A549 (cell line): ENCODE measurements around the gene SPOP.

GRCh38 chr17:48949187-48949649 is 4.6 kb upstream of the SNF8 start:
- PRO-cap, result unidirectional peak, minus-strand start at chr17:48949522
CAGE:
- cytosol, long polyA plus RNA, result no peak
- long polyA plus RNA, result no peak
- nucleus, long polyA plus RNA, result no peak

GRCh38 chr17:49014278-49015037 is 17.3 kb downstream of the IGF2BP1 start:
- PRO-cap, result no peak
CAGE:
- cytosol, long polyA plus RNA, result no peak
- long polyA plus RNA, result no peak
- nucleus, long polyA plus RNA, result no peak

DNA sequence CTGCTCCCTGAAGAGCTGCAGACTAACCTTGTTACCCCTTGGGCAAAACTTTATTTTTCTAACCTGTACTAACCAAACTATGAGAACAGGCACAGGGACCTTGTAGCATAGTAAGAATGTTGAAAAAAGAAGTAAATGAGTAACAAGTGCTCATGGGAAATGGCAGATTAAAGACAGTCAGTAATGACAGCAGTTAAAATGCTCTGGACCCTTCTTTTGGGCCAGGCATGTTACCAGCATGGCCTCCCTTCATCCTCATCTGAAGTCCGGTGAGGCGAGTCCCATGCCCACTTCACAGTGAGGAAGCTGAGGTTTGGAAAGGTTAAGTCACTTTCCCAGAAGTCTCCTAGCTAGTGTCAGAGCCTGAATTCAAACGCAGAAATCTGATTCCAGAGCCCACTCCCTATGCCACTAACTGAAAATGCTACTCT is 1.9 kb downstream of the ABI3 start:
- PRO-cap, result no peak
CAGE:
- cytosol, long polyA plus RNA, result no peak
- long polyA plus RNA, result no peak
- nucleus, long polyA plus RNA, result no peak

DNA sequence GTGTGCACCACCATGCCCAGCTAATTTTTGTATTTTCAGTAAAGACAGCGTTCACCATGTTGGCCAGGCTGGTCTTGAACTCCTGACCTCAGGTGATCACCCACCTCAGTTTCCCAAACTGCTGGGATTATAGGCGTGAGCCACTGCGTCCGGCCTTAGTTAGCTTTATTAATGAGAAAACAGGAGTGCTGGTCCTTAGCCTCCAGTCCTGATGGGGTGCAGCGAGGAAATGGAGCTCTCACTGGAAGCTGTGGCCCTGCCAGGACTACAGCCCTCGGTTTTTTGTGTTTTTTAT is 28.8 kb upstream of the PHOSPHO1 start:
- PRO-cap, result no peak
CAGE:
- cytosol, long polyA plus RNA, result no peak
- long polyA plus RNA, result no peak
- nucleus, long polyA plus RNA, result no peak

DNA sequence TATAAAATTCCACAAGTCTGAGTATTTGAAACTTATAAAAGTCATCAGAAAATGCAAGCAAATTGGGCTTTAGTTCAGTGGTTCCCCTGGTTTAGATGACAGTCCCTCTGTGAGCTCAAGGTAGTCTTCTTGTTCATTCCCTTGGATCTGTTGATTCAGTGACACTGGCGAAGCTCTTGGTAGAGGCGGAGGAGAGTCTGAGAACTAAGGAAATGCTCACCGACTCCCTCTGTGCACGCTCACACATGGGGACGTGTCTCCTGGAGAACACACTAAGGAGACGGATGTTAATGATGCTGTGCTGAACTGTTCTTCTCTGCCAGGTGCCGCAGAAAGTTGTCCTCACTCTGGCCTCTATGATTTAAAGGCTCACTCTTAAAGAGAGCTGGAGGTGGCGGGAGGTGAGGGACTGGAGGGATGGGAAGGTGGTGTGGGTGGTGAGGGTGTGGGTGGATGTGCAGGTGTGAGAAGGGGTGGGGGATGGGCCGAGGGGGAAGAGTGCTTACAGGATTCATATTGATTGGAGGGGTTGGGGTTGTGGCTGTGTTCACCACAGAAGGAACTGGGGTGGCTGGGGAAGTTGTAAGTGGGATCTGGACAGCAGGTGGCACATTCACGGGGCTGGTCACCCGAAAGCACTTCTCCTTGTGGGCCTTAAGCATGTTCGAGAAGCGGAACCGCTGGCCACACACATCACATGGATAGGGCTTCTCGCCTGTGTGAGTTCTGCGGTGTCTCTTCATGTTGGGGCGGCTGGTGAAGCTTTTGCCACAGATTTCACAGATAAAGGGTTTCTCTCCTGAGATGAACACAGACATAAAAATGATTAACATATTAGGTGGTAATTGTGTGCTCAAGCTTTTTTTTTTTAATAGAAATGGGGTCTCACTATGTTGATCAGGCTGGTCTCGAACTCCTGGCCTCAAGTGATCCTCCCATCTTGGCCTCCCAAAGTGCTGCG is 63.6 kb downstream of the ZNF652 start:
- PRO-cap, result no peak
CAGE:
- cytosol, long polyA plus RNA, result no peak
- long polyA plus RNA, result no peak
- nucleus, long polyA plus RNA, result no peak

DNA sequence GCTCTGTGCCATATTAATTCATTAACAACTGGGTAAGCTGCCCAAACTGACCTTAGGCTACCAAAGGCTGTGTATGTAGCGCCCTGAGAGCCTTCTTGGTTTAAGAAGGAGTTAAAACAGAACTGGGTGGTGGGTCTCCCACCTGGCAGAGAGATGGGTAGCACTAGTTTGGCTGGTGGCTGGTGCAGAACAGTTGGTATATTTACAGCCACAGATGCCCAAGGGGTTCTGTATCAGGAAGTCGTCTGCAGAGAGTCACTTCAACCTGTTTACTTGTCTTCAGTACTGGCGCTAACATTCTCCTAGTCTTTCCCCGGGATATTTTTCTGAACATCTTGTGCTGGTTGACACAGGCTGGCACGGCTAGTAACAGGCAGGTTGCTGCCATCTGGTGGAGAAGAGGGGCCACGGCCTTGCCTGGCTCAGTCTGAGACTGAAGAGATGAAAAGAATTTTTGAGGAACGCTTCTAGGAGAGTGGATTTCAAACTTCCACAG is 19.8 kb downstream of the PHB1 start:
- PRO-cap, result no peak
CAGE:
- cytosol, long polyA plus RNA, result no peak
- long polyA plus RNA, result no peak
- nucleus, long polyA plus RNA, result no peak

DNA sequence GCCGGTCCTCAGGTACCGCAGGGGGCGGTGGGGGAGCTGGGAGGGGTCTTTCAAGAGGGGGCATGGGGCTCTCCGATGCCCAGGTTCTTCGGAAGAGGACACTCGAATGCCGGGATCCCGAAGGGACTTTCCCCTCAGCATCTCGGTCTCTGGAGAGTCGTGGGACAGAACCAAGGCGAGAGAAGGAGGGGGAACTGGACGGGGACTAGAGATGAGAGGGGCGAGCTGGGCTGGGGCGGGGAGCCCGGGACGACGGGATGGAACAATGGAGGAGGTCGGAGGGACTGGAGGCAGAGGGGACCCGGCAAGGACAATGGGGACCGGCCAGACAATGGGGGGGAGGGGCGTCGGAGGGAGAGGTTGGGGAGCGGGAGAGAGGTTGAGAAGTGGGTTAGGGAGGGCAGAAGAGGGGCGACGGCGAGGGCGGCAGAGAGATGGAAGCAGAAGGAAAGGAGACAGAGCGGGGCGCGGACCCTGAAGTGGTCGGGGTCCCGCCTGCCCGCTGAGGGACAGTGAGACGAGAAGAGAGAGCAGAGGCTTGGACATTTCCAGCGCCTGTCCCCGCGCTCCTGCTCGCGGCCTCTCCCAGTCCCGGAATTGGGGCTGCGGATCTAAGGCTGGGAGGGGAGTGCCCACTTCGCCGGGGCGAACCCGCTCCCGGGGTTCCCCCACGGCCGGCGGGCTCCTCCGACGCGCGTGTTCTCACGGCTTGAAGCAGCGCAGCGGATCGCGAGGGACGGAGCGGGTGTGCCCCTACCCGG is 797 bp downstream of the NGFR start:
- PRO-cap, result no peak
CAGE:
- cytosol, long polyA plus RNA, result no peak
- long polyA plus RNA, result no peak
- nucleus, long polyA plus RNA, result no peak

DNA sequence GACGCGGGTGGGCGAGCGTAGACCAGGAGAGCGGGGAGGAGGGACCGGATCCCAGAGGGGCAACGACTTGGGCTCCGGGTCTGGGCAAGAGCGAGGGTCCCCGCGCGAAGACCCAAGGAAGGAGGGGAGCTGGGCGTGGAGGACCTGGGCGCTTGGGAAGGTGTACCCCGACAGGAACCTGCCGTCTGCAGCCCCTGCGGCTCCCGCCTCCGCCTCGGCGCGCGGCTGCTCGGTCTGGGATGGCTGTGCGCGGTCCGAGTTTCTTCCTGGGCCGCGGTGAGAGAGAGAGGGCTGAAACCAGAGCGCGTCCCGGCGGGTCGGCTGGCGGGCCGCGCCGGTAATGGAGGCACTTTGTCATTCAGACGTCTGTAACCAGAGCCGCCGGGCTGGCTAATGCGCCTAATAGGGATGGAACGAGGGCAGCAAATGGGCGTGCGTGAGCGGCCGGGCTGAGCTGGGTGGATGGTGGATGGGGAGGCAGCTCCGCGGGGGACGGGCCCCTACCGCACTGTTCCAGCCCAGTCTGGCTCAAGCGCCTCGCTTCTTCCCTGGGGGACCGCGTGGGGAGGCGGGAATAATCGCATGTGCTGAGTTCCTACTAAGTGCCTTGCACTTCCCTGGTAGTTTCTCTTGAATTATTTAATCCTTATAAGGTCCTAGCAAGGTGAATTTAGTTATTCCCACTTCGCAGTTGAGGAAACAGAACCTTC is 2.4 kb downstream of the NGFR start:
- PRO-cap, result no peak
CAGE:
- cytosol, long polyA plus RNA, result no peak
- long polyA plus RNA, result no peak
- nucleus, long polyA plus RNA, result no peak

DNA sequence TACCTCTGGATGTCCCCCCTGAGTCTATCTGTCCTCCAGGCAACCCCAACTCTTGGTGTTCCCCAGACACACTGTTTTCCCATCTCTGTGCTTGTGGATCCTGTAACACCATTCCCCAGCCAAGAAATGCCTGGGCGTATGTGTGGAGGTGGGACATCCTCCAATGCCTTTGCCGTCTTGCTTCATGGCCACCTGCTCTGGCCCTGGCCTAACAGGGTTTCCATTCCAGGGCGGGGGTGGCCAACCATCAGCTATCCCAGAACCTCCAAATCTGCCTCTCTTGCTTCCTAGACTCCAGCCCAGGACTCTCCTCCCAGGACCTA is 8.4 kb downstream of the NGFR start:
- PRO-cap, result no peak
CAGE:
- cytosol, long polyA plus RNA, result no peak
- long polyA plus RNA, result no peak
- nucleus, long polyA plus RNA, result no peak

- PRO-cap, result no peak
CAGE:
- cytosol, long polyA plus RNA, result no peak
- long polyA plus RNA, result no peak
- nucleus, long polyA plus RNA, result no peak
These were observed 18.3 kb downstream of the NGFR start for GRCh38 chr17:49513125-49514101.

DNA sequence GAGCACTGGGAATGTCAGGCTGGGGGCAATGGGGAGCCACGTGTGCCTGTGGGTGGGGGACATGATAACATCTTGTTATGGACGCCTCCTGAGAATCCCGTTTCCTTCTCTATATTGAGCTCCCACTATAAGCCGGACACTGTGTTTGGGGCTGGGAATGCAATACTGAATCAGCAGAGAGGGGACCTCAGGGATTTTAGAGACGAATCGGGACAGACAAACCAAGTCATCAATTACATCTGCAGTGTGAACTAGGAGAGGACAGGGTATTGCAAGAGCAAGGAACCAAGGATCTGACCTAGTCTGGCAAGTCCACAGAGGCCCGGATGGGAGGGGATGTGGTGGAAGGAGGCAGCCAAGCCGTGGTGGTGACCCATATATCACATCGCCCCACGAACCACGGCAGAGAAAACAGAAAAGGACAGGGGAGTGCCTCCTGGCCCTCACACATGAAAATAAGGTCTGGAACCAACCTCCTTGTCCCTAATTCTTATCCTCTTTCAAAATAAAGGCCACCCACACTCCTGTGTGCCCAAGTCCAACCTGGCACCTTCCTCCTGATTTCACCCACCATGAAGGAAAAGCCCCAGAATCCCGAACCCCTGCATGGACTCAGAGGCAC is 28.1 kb upstream of the NXPH3 start:
- PRO-cap, result no peak
CAGE:
- cytosol, long polyA plus RNA, result no peak
- long polyA plus RNA, result no peak
- nucleus, long polyA plus RNA, result no peak

DNA sequence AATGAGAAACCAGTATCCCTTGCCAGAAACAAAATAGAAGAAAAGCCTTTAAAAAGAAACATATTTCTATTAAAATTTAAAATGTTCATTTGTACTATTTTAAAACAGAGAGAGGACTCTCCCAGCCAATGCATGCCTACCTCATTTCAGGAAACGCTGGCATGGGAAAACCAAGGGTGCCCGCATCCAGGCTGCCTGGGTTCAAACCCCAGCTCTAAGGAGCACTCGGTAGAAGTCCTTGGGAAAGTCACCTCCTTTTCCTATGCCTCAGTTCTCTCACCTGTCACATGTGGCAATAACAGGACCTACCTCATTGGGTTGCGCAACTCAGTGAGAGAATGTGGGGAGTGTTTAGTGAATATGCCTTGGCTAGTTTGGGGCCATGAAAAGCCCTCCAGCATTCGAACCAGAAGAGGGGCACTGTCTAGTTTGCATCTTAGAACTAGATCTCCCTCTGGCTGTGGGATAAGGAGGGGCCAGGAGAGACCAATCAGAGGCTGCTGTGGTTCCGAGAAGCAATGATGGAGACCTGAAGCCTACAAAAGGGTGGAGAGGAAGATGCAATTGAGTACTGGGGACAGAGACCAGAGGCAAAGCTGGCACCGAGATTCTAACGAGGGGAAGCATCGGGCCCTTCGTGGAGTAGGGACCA is 9.0 kb upstream of the NXPH3 start:
- PRO-cap, result no peak
CAGE:
- cytosol, long polyA plus RNA, result no peak
- long polyA plus RNA, result no peak
- nucleus, long polyA plus RNA, result no peak

DNA sequence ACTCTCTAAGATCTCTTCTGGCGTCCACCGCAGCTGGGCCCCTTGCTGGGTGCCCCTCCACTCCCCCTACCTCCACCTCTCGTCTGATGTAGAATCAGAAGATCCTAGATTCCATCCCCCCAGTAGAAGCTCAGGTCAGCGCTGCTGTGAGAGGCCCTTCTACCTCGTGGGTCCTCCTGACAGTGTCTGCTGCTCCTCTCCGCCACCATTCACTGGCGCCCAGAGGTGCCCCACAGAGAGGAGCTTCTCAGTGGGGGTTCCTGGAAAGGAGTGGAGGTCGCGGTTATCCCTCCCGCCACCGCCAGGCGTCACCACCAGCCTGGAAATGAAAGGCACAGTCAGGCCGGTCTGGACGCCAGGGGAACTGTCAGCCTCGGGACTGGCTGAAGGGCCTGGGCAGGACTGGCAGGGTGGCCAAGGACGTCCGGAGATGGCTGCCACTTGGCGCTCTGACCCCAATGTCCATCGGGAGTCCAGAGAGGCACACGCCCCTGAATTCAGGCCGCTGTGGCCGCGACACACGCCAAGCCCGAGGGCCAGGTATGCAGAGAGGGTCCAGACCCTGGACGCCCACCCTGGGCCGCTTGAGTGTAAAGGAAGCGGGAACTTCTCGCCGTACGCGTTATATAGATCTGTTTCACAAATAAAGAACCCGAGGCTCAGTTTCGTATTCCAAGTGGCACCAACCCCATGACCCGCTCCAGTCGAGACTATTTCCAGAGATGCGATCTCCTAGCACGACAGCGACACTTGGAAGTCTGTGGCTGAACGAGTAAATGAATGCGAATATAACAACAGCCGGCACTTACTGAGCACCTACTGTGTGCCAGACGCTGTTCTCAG is 7.7 kb upstream of the NXPH3 start:
- PRO-cap, result no peak
CAGE:
- cytosol, long polyA plus RNA, result no peak
- long polyA plus RNA, result no peak
- nucleus, long polyA plus RNA, result no peak

- PRO-cap, result no peak
CAGE:
- cytosol, long polyA plus RNA, result no peak
- long polyA plus RNA, result no peak
- nucleus, long polyA plus RNA, result no peak
These were observed 33.4 kb downstream of the NXPH3 start for GRCh38 chr17:49609150-49609490.

- PRO-cap, result no peak
CAGE:
- cytosol, long polyA plus RNA, result no peak
- long polyA plus RNA, result no peak
- nucleus, long polyA plus RNA, result no peak
These were observed 17.9 kb downstream of the SPOP start for GRCh38 chr17:49659839-49660609.

- PRO-cap, result bidirectional peak, plus-strand start at chr17:49678335, minus-strand start at chr17:49677984
CAGE:
- cytosol, long polyA plus RNA, result start-site peak on the minus strand at chr17:49677986-49678110, 1,350 and 3,172 reads in 2 replicates
- long polyA plus RNA, result start-site peak on the minus strand at chr17:49677986-49678082, 983 and 564 reads in 2 replicates
- nucleus, long polyA plus RNA, result start-site peak on the minus strand at chr17:49677987-49678086, 755 and 818 reads in 2 replicates
These were observed at the start of gene SPOP for GRCh38 chr17:49677401-49678494. Gene SPOP (minus strand): TSS chr17:49678097.

DNA sequence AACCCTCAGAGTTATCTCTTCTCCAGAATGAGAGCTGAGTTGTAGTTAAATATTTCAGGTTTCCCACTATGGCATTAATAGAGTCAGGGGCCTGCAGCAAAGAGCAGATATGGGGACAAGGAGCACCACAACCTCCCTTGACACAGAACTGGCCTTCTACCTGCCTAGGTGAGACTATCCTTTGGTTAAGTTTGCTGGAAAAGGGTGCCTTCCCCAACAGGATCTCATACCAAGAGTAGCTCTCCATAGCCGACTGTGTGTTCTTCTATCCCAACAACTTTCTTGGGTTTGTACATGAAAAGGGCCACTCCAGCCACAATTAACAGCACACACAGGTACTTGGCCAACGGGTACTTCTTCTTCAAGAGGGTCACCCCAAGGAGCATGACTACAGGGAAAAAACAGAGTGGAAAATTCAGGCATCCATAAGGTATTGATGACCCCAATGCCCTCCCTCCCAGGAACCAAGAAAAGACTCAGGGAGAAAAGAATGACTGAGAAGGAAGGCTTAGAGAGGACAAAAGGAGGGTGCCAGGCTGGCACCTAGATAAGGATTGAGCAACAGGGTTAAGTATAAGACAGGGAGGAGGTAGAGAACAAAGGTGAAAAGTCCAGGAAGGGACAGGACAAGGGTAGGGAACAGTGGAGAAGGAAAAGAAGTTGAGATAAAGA is 2.7 kb downstream of the SLC35B1 start:
- PRO-cap, result no peak
CAGE:
- cytosol, long polyA plus RNA, result no peak
- long polyA plus RNA, result no peak
- nucleus, long polyA plus RNA, result no peak

DNA sequence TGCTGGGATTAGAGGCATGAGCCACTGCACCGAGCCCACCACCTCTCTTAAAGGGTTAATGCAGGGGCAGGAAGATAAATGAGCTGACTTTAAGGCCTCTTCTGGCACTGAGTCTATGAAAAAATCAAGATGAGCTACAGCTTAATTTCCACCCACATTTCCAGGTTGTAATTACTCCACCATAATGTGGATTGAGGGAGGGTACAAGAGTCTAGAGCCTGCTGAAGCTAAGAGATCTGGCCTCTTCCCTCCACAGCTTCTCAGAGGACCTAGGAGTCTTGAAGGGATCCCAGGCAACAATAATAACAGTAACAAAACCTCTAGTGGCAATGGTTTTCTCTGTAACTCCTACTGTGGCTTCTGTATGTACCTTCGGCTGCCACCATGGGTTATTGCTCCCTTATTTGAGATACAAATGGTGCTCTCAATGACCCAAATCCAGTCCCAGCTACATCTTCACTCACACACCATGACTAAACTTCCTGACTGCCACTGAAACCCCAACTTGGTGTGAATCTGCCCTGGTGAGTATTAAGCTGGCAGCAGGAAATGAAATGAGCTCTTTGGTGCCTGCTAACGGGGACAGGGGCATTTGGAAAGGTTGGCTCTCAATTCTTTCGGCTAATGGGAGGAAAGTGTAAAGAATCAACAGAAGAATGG is 7.3 kb upstream of the SLC35B1 start:
- PRO-cap, result no peak
CAGE:
- cytosol, long polyA plus RNA, result no peak
- long polyA plus RNA, result no peak
- nucleus, long polyA plus RNA, result no peak

- PRO-cap, result no peak
CAGE:
- cytosol, long polyA plus RNA, result no peak
- long polyA plus RNA, result no peak
- nucleus, long polyA plus RNA, result no peak
These were observed 444 bp upstream of the FAM117A start for GRCh38 chr17:49764330-49764820.

DNA sequence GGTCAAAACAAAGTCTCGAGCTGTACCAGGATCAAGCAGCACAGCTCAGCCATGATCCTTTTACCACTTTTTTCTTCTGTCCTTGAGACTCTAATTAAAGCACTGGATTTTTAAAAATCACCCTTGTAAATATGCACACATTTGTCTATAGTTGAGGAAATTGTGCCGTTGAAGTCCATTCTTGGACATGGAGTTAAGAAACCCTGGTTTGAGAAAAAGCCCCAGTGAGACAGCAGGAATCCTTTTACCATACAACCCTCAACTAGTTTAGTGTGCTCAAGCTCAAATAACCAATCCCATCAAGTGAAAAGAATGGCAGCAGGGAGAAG is 15.5 kb downstream of the TAC4 start:
- PRO-cap, result no peak
CAGE:
- cytosol, long polyA plus RNA, result no peak
- long polyA plus RNA, result no peak
- nucleus, long polyA plus RNA, result no peak